H1 (cell line): Measurements from ENCODE around the genes HBS1L, MTFR2, MAP3K5 and IFNGR1.

DNA sequence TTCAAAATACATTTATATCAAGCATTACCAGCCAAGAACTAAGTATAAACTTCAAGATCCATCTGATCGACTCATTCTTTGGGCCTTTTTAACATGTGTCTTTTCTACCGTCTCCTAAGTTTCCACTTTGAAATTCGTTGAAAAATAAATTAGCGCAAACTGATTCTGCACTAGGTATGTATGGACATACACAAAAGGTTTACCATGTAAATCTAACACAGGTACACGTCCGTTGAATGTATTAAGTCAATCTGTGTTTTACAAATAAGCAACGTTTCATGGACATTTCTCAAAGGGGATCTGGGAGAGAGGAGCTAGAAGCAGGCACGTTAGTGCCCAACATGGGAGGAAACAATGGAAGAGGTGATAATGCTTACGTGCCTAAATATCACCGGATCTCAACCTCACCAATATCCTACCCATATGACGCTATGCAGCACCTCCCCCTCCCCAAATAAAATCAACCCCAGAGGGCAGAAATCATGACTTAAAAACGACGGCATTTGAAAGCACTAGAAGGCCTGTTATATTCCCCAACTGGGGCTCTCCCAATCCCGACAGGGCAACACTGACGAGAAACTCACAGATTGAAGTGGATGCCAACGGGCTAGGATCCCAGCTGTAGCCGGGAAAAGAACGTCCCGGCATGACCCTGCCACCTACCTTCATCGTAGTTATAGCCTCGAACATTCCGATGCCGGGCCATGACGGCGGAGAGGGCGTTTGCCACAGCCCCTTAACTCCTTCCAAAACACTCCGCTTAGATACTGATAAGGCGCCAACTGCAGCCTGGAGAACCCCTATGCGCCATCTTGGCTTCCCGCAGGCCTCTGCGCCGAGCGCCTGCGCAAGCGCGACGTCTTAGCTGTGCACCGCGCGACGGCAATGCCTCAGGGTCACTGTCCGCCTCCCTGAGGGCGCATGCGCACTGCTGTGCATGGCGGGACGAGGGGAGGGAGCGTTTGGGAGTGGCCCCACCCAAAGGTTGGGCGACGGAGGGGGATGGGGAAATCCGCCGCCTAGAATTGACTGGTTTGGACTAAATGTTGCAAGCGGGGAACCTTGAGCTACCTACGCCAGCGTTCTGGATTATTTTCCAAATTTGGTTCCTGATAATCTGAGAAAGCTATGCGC lies at the start of gene HBS1L:
Gene HBS1L (minus strand): TSS at position 837 of the 1,134 bp plus-strand sequence.
- RRBS = 0% methylated on average over 5 of the region's 55 CpGs
CAGE:
- cytosol, long polyA plus RNA = start-site peak on the minus strand centred at position 855 of the sequence, 102 bp wide, 634 reads
- long polyA plus RNA = start-site peak on the minus strand centred at position 837 of the sequence, 69 bp wide, 605 and 605 reads in 2 replicates
- nucleus, long polyA plus RNA = start-site peak on the minus strand centred at position 821 of the sequence, 34 bp wide, 587 reads

DNA sequence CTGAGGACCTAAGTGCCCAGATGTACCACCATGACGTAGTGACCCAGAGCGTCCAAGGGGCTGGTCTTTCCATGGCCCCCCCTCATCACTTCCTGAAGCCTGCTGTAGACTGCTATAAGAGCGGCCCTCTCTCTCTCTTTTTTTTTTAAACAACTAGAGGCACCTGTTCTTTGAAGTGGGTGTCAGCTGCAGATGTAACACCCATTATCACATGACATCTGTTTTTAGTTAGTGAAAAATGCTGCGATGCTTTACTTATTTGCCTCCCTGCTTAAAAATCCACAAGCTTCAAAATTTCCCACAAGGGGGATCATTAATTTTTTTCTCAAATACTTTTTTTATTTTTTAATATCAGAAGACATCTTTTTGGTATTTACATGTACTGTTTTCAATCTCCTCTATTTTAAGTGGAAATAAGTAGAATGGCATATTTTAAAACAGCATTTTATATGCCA lies 48.3 kb upstream of the HBS1L start:
- RRBS = no CpG with 5 or more reads among the region's 4 CpGs
CAGE:
- cytosol, long polyA plus RNA = no peak
- long polyA plus RNA = no peak
- nucleus, long polyA plus RNA = no peak

- RRBS = no CpG with 5 or more reads among the region's 6 CpGs
CAGE:
- cytosol, long polyA plus RNA = no peak
- long polyA plus RNA = no peak
- nucleus, long polyA plus RNA = no peak
Measured at GRCh38 chr6:135209772-135210292, 28.7 kb downstream of the MYB start.

DNA sequence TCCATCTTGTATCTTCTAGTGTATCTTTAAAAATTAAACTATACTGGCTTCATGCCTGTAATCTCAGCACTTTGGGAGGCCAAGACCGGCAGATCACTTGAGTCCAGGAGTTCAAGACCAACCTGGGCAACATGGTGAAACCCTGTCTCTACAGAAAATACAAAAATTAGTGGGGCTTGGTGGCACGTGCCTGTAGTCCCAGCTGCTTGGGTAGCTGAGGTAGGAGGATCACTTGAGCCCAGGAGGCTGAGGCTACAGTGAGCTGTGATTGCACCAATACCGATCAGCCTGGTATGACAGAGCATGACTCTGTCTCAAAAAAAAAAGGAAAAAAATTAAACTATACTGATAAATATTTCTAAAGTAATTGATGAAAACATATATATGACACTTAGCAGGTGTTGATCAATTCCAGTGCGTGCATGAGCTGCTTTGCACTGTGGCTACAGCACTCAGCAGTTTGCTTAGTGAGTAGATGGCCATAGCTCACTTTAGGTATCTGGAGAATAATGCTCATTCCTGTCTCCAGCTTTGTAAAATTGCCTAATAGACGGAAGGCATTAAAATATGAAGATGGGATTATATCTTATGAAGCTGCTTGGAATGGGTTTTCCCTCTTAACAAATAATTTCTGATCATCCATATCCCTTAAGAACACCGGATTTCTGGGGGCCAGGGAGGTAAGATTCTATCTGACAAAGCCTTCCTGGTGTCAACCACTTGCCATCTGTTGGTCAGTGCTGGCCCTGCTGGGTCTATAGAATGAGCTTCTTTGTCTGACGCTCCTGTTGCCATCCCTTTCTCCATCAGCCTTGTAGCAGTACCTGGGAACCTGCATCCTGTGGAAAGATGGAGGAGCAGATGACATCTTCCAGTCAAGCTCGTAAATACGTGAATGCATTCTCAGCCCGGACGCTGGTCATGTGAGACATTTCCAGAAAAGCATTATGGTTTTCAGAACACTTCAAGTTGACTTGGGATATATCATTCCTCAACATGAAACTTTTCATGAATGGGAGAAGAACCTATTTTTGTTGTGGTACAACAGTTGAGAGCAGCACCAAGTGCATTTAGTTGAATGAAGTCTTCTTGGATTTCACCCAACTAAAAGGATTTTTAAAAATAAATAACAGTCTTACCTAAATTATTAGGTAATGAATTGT lies 36.3 kb downstream of the MYB start:
- RRBS = no CpG with 5 or more reads among the region's 11 CpGs
CAGE:
- cytosol, long polyA plus RNA = no peak
- long polyA plus RNA = no peak
- nucleus, long polyA plus RNA = no peak

- RRBS = no CpG with 5 or more reads among the region's 1 CpG
CAGE:
- cytosol, long polyA plus RNA = no peak
- long polyA plus RNA = no peak
- nucleus, long polyA plus RNA = no peak
Measured at GRCh38 chr6:135368860-135369367, 128.6 kb downstream of the AHI1 start.

GRCh38 chr6:135496713-135497175 lies 796 bp downstream of the AHI1 start:
- RRBS = no CpG with 5 or more reads among the region's 5 CpGs
CAGE:
- cytosol, long polyA plus RNA = no peak
- long polyA plus RNA = no peak
- nucleus, long polyA plus RNA = no peak

DNA sequence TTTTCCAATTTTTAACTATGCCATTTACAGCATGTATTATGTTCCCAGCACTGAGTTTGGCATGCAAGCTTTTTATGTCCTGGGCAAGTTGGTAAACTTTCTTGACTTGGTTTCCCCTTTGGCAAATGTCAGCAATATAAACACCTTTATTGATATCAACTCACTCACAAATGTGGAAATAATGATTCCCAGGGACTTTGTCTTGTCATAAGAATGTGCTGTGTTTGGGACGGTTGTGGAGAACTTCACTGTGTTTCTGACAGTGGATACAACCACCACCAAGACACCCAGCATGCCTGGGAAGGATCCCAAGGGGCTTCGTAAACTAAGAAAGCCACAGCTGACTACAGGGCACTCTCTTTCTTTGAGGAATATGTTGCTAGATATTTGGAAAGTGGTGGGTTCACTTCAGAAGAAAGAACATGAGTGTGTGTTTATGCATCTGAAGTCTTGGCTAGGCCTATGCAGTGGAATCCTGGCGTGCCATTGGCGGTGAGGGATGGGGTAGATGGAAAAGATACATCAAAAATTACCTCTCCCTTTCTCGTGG lies 187.5 kb downstream of the PDE7B start:
- RRBS = no CpG with 5 or more reads among the region's 5 CpGs
CAGE:
- cytosol, long polyA plus RNA = no peak
- long polyA plus RNA = no peak
- nucleus, long polyA plus RNA = no peak

DNA sequence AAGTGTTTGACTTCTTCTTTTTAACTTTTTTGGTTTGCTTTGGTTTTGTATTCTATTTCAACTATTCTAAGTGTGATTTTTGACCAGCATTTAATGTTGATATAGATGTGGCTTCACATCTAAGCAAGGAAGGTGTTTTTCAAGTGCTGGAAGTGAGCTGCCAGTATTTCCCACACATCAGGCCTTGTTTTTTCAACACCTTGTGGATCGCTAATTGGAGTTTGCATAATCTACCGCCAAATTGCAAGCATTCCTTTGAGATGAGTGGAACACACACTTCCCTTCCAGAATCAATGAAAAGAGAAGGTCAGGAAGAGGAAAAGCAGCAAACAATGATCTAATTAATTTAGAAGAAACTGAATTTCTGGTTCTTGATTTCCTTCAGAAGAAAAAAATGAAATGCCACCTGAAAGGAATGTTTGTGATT lies 182.5 kb downstream of the MTFR2 start:
- RRBS = no CpG with 5 or more reads among the region's 2 CpGs
CAGE:
- cytosol, long polyA plus RNA = no peak
- long polyA plus RNA = no peak
- nucleus, long polyA plus RNA = no peak

- RRBS = no CpG with 5 or more reads among the region's 4 CpGs
CAGE:
- cytosol, long polyA plus RNA = no peak
- long polyA plus RNA = no peak
- nucleus, long polyA plus RNA = no peak
Measured at GRCh38 chr6:136088772-136089266, 161.3 kb downstream of the MTFR2 start.

DNA sequence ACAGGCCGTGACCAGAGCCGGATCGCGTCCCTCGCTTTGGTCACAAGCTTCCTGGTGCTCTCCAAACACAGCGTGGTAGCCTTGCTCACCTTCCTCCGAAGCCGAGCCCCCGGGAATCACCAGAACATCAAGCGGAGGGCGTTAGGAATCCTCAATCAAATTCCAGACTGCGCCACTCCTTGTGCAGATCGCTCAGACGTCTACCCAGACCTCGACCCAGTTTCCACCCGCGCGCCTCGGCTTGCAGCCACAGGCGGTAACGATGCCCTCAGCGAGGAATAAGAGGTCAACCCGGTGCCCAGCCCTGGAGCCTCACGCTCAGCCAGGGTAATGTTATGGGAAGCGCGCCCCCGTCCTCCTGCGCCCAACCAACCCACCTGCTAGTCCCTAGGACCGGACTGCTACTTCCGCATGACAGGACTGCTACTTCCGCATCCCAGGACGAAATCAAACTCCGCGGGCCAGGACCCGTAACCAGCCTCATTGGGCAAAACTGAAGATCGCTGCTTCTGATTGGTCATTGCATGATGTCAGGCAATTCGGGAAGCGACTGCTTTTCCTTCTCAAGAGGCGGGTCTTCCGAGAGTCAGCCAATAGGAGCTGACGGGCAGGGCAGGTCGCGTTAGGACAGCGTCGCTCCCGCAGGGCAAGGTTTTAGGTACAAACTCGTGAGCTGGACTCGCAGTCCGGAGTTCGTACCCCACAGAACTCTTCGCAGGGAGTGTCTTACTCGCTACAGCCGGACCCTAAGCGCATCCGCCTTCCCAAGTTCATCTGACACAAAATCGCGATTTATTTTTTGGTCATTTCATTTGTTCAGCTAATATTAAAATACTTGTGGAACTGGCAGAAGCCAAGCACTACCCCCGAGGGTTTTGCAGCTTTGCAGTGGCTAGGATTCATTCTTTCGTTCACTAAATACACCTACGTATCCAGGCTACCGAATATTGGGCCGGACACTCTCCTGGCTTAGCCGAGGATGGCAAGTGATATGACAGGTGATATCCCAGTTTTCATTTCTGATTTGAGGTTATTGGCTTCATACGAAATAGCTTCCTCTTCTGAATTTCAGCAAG lies at the start of gene MTFR2:
Gene MTFR2 (minus strand): TSS at position 425 of the 1,076 bp plus-strand sequence.
- RRBS = 1% methylated on average over 14 of the region's 64 CpGs
CAGE:
- cytosol, long polyA plus RNA = start-site peak on the minus strand centred at position 374 of the sequence, 110 bp wide, 665 reads
- long polyA plus RNA = start-site peak on the minus strand centred at position 371 of the sequence, 115 bp wide, 672 and 355 reads in 2 replicates
- nucleus, long polyA plus RNA = start-site peak on the minus strand centred at position 381 of the sequence, 51 bp wide, 315 reads

DNA sequence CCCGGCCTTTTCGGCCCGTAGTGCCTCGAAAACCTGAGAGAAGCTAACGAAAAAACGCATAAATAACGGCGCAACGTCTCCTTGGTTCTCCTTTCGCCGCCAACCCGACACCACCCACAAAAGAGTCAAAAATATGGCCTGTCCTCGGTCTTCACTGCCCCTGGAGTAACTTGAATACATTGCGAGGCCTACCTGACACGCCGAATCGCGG lies 220 bp downstream of the BCLAF1 start:
- RRBS = no CpG with 5 or more reads among the region's 18 CpGs
CAGE:
- cytosol, long polyA plus RNA = no peak
- long polyA plus RNA = no peak
- nucleus, long polyA plus RNA = no peak

- RRBS = no CpG with 5 or more reads among the region's 2 CpGs
CAGE:
- cytosol, long polyA plus RNA = no peak
- long polyA plus RNA = no peak
- nucleus, long polyA plus RNA = no peak
Measured at GRCh38 chr6:136524230-136524936, 25.8 kb downstream of the MAP7 start.

DNA sequence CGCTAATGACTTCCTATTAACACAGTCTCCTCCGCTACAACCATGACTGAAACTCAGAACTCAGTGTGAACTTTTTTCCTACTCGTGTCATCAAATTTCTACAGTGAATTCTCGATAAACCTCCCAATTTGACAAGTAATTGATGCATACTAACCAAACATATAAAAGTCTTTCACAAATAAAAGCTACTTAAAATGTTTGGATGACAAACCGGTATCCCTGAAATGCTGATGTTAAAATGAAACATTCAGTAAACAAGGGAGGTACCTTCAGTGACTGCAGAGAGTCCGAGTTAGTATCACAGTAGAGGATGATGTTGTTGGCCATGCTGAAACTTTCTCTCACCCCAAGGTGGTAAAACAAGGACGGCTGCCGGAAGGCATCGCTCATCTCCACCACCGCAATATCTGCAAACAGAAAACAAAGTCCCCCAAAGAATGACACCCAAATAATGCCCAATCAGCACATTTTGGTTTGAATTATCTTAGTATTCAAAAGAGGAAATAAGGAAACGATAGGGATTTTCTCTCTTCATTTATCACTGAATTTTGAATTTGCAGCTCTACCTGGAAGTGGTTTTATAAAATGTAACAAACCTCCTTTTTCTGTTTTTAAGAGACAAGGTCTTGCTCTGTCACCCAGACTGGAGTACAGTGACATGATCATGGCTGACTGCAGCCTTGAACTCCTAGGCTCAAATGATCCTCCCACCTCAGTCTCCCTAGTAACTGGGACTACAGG lies 71.9 kb downstream of the MAP3K5 start:
- RRBS = no CpG with 5 or more reads among the region's 11 CpGs
CAGE:
- cytosol, long polyA plus RNA = no peak
- long polyA plus RNA = no peak
- nucleus, long polyA plus RNA = no peak

DNA sequence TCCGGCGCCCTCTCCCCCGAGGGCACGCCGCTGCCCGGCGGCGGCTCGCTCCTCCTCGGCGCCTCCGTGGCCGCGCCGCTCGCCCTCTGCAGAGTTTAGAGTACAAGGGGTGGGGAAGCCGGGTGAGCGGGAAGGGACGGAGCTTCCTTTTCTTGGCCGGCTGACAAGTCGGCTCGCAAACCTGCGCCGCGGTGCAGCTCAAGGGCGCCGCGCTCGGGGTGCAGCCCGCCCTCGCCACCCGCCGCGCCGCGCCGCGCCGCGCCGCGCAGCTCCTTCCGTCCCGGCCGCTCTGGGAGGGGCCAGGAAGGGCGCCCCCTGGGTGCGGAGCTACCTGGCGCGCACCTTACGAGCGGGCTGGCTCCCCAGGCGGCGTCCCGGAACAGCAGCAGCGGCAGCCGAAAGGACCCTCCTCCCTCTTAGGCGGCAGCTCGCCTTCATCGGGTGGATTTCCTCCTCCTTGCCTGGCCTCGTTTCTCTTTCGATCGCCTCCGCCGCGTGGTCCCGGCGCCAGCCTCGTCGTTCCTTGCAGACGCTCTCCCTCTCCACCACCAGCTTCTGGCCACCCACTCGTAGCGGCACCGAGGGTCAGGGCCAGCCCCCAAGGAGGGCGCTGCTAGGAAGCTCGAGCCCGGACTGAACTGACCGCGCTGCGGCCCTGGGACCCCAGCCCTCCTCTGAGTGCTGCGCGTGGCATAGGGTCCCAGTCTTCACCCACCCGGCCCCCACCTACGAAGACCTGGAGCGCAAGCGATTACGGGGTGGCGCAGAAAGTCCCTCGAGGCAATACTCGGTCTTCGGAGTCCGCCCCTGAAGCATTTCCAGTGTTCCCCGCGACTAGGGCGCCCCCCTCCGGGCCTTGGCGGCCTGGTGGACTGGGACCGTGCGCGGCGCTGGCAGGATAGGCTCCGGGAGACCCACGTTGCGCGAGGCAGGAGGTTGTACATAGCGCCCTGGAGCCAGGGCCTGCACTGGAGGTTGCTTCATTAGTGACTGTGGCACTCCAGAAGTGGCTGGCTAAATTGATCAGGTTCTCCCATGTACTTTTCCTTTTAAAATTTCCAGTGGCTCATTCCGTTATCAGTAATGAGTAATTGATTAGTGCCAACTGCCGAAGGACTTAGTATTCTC lies at the start of gene MAP3K5:
Gene MAP3K5 (minus strand): TSS at position 175 of the 1,128 bp plus-strand sequence.
- RRBS = 1% methylated on average over 32 of the region's 107 CpGs
CAGE:
- cytosol, long polyA plus RNA = start-site peak on the minus strand centred at position 786 of the sequence, 22 bp wide, 17 reads
- long polyA plus RNA = no peak
- nucleus, long polyA plus RNA = no peak

GRCh38 chr6:137219278-137219949 lies at the start of gene IFNGR1:
IFNGR1 (minus strand) TSS chr6:137219385.
- RRBS = 2% methylated on average over 7 of the region's 28 CpGs
CAGE:
- cytosol, long polyA plus RNA = no peak
- long polyA plus RNA = start-site peak on the minus strand at chr6:137219357-137219392, 82 and 125 reads in 2 replicates
- nucleus, long polyA plus RNA = start-site peak on the minus strand at chr6:137219356-137219406, 253 reads

DNA sequence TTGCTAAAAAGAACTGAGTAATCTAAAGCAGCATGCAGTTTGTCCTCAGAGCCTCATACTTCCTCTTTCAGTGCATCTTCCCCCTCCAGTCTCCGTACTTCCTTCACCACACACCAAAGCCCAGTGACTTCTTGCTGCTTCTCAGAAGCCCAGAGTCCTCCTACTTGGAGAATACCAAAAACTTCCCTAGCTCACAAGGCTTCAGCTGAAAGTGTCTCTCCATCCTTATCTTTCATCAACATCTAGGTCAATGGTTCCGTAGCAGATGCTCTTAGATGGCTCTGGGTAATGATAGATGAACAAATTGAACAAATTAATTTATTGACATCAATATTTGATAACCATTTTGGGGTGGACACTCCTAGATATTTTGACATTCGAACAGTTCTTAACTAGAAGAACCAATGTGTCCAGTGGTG lies 5.8 kb upstream of the IFNGR1 start:
- RRBS = no CpG with 5 or more reads among the region's 3 CpGs
CAGE:
- cytosol, long polyA plus RNA = no peak
- long polyA plus RNA = no peak
- nucleus, long polyA plus RNA = no peak

GRCh38 chr6:137241575-137242149 lies 22.5 kb upstream of the IFNGR1 start:
- RRBS = no CpG with 5 or more reads among the region's 3 CpGs
CAGE:
- cytosol, long polyA plus RNA = no peak
- long polyA plus RNA = no peak
- nucleus, long polyA plus RNA = no peak

DNA sequence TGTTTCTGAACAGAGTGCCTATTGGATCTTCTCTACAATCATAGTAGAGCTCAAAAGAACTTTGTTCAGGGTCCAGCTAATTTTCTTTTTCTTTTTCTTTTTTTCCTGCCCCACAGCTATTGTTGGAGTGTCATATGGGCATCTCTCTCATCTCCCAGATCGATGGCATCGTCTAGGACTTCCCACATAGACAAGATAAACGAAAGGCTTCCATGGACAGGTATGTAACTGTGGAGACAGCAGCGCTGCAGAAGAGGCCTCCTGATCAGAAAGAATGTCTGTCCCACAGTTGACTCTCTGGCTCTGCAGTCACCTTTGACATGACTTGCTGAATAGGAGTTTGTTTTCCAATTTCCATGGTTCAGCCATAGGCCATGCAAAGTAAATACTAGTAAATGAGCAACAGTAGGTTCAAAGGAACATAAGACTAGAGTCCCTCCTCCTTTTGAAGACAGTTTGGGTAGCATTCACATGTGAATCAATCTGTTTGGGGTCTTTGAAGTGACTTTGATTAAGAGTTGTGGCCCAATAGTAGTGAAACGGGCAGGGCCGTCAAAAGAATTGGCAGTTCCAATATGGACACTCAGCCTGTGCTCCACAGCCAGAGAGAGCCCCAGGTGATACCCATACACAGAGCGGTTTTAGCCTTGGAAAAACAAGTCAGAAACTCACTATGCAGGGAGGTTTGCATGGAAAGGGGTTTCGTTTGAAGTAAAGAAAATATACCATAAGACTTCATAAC lies 134.7 kb upstream of the IFNGR1 start:
- RRBS = no CpG with 5 or more reads among the region's 8 CpGs
CAGE:
- cytosol, long polyA plus RNA = no peak
- long polyA plus RNA = no peak
- nucleus, long polyA plus RNA = no peak

DNA sequence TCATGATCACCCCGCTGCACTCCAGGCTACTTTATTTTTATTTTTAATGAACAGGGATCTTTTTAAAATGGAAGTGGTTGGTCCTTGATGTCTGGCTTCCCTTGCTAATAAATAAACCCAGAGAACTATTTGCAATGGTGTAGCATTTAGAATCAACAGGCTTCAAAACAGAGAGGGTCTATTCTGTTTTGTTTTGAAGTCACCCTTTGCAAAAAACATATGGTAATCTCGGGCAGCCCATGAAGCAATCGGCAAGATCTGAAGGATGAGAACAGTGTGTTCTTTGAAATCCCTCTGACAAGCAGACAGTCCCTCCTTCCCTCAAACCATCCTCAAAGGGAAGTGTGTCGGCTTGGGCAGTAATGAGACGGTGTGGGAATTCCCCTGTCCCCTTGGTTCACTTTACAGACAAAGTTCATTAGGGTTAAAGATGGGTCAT lies 159.6 kb upstream of the TNFAIP3 start:
- RRBS = no CpG with 5 or more reads among the region's 5 CpGs
CAGE:
- cytosol, long polyA plus RNA = no peak
- long polyA plus RNA = no peak
- nucleus, long polyA plus RNA = no peak

GRCh38 chr6:137722680-137723018 lies 144.4 kb upstream of the TNFAIP3 start:
- RRBS = no CpG with 5 or more reads among the region's 4 CpGs
CAGE:
- cytosol, long polyA plus RNA = no peak
- long polyA plus RNA = no peak
- nucleus, long polyA plus RNA = no peak